Breast (tissue), 4 donors: ENCODE measurements around a stretch of chr12.

- PRO-cap, 3 experiments: no peak in any of the 3 experiments
- RRBS: no CpG with 5 or more reads among the region's 10 CpGs
These were observed 27.1 kb downstream of the CLIP1 start for GRCh38 chr12:122395266-122395938.

- PRO-cap, 3 experiments: no peak in any of the 3 experiments
- RRBS: no CpG with 5 or more reads among the region's 5 CpGs
These were observed 6.0 kb downstream of the RSRC2 start for GRCh38 chr12:122520672-122521226.

DNA sequence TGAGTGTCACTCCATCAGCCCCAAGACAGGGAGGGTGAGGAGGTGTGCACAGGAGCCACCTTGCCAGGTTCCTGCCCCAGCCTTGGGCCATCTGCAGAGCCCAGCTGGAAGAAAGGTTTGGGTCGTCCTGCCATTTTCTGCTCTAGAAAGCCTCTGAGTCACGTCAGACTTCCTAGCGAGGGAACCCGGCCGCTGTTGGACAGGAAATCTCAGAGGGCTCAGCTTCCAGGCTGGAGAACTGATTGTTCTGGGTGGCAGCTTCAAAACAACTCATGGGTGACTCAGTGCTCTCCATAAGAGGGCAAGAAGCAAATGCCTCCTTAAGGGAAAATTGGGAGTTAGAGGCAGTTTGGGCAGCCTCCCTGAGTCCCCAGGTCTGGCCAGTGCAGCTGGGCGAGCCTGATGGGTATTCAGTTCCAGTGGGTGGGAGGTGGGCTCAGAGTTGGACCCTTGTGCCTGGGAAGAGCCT, 16.6 kb downstream of the HIP1R start:
- PRO-cap, 3 experiments: no peak in any of the 3 experiments
- RRBS: no CpG with 5 or more reads among the region's 6 CpGs

DNA sequence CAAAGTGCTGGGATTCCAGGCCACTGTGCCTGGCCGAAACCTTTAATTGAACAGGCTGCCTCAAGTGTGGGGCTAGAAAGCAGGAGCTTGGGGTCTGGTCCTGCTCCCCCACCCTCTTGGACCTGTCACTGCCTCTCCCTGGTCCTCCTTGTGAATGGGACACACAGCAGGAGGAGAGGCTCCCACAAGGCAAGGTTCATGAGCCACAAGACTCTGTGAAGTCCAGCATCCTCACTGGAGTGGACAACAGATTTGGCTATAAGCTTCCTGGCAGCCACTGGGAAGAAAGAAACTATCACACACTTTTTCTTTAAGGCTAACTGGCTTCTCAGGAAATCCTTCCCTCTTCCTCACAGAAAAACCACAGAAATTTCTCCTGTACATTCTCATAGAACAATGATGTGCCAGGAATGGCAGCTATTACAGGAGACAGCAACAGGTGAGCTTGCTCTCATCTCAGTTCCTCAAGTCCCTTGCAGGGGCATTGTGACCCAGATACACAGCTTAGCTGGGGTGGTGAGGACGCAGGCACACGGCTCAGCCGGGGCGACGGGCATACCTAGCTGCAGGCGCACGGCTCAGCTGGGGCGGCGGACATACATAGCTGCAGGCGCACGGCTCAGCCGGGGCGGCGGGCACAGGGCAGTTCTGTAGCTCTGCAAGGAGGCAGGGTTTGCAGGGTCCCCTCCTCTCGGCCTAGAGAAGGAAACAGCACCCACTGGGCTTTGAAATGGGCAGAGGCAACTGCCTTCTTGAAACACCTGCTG, 29.1 kb downstream of the HIP1R start:
- PRO-cap, 3 experiments: no peak in any of the 3 experiments
- RRBS: 91% methylated on average over 9 of the region's 16 CpGs

- PRO-cap, 3 experiments: peak in 3 of 3 experiments; most common plus-strand start chr12:122872180 (in 1); most common minus-strand start chr12:122872165 (in 2)
- RRBS: no CpG with 5 or more reads among the region's 25 CpGs
These were observed 23.8 kb downstream of the VPS37B start for GRCh38 chr12:122871812-122872889.

- PRO-cap, 3 experiments: no peak in any of the 3 experiments
- RRBS: no CpG with 5 or more reads among the region's 8 CpGs
These were observed 701 bp upstream of the ARL6IP4 start for GRCh38 chr12:122979838-122980121.

DNA sequence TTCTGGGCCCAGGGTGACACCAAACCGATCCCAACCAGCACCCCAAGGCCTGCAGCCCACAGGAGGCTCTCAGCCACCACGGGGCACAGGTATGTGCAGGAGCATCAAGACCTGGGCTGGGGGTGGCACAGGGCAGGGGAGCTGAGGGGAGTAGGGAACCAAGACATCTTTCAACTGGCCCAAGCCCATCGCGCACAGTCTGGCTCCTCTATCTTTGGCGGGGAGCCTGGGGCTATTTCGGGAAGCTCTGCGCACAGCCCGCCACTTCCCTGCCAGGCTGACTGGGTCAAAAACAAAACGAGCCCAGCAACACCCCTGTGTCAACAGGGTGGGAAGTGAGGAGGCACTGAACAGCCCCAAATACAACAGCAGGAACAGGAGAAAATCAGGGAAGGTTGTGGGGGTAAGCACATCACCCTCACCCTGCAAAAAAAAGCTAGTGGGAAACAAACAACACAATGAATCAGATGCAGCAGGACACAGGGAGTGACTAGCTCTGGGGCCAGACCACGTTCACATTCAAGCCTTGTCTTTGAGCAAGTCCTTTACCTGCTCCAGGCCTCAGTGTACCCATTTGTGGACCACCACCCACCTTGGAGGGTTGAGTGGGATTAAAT, 84.0 kb downstream of the ARL6IP4 start:
- PRO-cap, 3 experiments: no peak in any of the 3 experiments
- RRBS: no CpG with 5 or more reads among the region's 10 CpGs

DNA sequence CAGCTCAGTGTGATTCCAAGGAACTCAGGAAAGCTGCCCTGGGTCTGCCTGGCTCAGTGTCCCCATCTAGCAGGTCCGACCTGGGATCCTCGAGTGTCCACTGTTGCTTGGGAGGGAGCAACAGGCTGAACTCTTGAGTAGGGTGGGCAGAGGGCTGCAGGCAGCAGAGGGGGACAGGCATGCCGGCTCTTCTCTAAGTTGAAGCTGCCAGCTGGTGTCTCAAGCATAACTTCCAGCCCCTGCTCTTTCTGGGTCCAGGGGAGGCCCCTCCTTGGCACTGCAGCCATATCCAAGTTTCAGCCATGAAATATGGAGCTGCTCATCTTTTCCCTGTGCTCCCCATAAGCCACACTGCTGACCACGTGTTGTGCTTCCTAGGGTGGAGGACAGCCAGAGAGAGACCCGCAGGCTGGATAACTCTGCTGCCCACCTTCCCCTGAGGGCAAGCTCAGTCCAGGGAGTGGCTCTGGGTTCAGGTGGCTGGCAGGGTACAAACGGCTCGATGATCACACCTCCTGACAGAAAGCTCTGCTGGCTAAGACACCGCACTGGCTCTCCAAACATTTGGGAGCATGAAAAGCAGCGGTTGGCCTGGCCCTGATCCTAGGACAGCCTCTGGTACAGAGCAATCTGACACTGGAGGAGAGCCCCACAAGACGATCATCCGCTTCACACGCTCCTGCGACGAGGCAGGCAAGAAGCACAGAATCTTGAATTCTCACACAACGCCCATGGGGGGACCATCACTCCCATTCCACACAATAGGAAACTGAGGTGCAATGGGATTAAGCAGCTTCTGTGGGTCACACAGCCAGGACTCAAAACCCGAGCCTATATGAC, 79.7 kb downstream of the PITPNM2 start:
- PRO-cap, 3 experiments: no peak in any of the 3 experiments
- RRBS: no CpG with 5 or more reads among the region's 16 CpGs

DNA sequence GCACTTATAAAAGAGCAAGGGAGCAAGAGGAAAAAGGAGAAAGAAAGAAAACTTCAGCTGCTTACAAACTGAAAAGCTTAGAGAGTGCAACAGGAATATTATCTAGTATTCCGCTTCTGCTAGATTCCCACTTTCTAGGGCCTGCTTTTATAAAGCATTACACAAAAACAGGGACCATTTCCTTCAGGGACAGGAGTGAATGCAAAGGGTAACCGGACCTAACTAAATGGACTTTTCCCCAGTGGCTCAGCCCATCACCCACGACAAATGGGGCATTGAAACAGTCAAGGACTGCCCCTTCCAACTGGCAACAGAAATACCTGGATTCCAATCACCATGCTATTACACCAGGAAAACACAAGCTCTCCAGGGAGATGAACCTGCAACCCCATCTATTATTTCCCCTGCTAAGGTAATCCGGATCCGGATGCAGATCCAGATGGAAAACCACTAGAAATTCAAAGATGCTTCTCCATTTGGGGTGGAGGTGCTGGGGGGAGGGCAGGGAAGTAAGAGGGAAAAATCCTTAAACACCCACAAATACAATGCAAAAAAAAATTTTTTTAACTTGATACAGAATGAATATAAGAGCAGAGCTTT, 1.0 kb downstream of the MPHOSPH9 start:
- PRO-cap, 3 experiments: no peak in any of the 3 experiments
- RRBS: no CpG with 5 or more reads among the region's 5 CpGs

DNA sequence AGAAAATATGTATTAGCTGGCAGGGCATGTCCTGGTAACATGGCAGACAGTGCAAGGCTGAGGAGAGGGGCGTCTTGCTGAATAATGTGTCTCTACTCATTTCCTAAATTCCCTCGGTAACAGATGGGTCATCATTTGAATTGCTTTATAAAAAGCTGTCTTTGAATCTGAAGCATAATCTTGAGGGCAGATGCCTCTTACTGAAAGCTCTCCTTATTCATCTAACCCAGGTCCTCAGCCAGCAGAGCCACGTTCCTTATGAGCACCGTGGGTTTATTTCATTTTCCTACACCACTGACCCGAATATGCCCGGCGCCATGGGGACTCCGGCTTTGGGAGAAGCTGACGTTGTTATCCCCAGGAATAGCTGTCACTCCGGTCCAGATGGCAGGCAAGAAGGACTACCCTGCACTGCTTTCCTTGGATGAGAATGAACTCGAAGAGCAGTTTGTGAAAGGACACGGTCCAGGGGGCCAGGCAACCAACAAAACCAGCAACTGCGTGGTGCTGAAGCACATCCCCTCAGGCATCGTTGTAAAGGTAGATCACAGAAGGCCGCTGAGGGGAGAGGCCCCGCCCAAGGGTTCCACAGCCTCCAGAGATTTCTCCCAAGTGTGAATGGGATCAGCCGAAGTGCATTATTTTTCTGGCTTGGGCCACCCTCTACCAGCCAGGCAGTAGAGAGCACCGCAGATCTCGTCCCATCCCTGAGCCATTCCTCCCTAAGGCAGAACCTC, 18.1 kb downstream of the CDK2AP1 start:
- PRO-cap, 3 experiments: no peak in any of the 3 experiments
- RRBS: 93% methylated on average over 2 of the region's 19 CpGs

DNA sequence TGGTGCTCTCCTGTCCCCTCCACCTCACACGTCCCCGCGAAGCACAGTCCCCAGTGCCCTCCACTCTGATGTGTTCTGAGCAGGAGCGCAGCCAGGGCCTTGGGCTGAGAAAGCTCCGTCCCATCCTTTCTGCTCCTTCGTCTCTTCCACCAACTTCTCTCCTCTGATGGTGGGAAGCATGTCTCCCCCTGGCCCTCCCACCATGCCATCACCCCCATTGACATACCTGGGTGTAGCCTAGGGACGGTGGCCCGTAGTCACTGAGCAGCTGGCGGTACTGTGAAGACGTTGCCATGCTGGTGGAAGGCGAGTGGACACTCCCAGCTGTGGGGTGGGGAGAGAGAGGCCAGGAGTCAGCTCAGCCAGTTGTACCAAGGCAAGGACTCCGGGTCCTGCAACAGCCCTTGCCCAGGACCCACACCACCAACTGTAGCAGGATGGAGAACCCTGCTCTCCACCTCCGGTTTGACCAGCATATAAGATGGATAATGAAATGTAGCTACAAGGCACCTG, 4.6 kb downstream of the CDK2AP1 start:
- PRO-cap, 3 experiments: no peak in any of the 3 experiments
- RRBS: 81% methylated on average over 2 of the region's 13 CpGs

DNA sequence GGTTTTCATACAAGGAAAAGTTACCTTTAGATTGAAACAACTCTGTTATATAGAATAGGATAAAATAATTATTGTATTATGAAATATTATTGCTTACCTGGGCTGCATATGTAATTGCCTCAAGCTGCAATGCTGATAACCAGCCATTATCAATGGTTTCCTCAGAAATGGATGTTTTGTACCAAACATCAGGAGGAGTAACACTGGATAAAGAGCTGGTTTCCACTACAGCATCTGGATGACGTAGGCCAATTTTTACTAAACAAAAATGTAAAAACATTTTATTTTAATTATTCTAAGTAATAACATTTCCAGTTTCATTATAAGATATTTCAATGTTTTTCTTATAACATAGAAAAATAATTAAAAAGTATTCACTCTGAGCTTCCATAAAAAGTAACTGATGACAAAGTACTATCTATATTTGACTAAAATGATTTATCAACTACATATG, 30.7 kb downstream of the SBNO1 start:
- PRO-cap, 3 experiments: no peak in any of the 3 experiments
- RRBS: no CpG with 5 or more reads among the region's 1 CpG

DNA sequence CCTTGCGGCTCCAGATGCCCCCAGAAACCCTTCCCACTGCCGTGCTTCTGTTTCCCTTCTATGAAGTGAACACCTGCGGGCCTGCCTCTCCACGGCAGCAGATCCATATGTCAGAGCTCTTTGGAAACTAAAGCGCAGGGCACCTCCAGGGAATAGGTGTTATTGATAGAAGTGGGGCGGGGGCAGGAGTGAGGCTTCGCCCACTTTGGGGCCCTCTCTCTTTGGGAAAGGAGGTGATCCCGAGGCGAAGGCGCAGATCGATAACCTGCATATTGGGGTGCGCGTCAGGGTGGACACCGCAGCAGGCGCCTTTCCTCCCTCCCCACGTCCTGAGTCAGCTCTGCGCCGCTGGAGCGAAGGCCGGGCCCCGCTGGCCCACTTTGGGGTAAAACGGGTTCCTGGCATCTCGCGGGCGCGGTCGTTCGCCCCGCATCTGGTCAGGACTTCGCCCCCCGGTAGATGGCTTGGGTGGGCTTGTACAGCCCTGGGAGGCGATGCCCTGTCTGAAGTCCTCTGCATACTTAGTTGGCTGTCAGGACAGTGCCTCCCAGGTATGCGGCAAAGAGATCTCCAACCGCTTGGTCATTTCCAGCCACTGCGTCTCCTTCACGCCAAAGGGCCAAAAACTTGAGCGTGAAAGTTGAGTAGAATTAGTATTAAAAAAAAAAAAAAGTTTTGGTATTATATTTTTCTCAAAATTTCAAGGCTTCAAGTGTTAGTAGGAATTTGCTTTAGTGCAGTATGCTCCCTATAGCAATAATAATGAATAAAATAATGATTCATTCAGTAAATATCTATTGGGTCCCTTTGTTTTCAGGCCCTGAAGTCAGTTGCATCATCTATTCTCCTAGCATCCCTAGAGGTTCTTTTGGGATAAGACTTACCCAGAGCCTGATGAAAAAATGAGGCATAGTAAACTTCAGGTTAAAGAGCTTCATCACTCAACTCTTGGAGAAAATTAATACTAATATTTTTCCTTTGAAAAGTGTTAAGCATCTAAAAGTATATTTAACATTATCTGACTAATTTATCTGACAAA, 767 bp downstream of the KMT5A start:
- PRO-cap, 3 experiments: no peak in any of the 3 experiments
- RRBS: 2% methylated on average over 8 of the region's 37 CpGs

DNA sequence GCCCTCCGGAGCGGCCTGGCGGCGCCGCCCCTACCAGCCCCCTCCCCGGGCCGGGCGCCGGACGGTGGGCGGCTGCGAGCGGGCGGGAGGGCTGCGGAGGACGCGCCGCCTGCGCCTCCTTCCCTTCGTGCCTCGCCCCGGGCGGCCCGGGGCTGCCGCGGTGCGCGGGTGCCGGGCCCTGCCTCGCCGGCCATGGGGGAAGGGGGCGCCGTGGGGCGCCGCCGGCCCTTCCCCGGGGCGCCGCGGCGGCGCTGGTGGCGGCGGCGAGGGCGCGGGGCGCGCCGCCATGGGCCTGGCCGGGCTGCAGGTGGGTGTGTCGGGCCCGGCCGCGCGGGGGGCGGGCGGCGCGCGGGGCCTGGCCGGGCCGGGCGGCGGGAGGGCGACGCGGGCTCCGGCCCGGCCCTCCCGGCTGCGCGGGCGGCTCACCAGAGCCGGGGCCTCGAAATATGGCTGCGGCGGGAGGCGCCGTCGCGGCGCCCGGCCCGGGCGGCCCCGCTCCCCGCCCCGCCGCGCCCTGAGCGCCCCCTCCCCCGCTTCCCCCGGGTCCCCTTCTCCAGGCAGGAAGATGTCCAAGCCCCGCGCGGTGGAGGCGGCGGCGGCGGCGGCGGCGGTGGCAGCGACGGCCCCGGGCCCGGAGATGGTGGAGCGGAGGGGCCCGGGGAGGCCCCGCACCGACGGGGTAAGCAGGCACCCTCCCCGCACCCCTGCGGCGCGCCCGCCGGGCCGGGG, 5.1 kb downstream of the KMT5A start:
- PRO-cap, 3 experiments: peak in 3 of 3 experiments; most common plus-strand start position 71 of the sequence (in 3)
- RRBS: 3% methylated on average over 64 of the region's 120 CpGs

GRCh38 chr12:123389605-123390504, 5.9 kb downstream of the KMT5A start:
- PRO-cap, 3 experiments: peak in 2 of 3 experiments; most common minus-strand start chr12:123389925 (in 2)
- RRBS: 3% methylated on average over 13 of the region's 63 CpGs

GRCh38 chr12:123395948-123396669, 12.2 kb downstream of the KMT5A start:
- PRO-cap, 3 experiments: no peak in any of the 3 experiments
- RRBS: no CpG with 5 or more reads among the region's 16 CpGs

DNA sequence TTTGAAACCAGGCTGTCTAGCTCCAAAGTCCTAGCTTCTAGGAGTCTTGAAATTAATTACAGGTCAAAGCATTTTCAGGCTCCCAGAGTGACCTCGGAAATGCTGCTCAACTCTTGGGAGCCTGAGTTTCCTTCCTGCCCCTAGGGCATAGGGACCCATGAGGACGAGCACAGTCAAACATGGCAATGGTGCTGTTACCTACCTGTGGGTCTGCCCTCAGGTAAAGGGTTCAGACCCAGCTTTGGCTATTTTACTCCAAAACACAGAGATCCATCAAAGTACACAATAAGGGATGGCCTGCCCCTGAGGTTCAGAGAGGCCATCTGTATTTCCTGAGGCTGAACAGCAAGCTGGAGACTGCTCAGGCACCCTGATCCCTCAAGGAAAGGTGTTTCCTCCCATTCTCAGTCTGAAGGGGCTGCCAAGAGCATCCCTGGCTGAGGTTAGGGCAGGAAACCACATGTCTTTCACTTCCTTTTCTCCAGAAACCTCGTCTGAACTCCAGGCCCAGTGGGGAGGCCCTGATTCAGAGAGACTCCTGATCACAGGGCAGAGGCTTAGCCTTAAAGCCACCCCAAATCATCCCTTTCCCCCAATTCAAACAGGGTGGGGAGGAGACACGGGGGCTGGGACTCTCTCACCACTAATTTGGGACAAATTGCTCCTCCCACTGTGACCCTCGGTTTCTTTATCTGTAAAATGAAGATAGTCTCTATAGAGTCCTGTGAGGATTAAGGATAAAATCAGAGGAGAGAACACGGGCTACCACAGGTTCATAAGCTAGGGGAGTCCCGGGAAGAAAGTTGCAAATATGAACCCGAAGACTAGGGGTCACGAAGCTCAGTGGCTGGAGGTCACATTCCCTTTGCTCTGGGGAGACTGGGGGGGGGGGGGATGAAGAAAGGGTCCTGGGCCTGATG, 1.4 kb downstream of the RILPL1 start:
- PRO-cap, 3 experiments: no peak in any of the 3 experiments
- RRBS: no CpG with 5 or more reads among the region's 9 CpGs

DNA sequence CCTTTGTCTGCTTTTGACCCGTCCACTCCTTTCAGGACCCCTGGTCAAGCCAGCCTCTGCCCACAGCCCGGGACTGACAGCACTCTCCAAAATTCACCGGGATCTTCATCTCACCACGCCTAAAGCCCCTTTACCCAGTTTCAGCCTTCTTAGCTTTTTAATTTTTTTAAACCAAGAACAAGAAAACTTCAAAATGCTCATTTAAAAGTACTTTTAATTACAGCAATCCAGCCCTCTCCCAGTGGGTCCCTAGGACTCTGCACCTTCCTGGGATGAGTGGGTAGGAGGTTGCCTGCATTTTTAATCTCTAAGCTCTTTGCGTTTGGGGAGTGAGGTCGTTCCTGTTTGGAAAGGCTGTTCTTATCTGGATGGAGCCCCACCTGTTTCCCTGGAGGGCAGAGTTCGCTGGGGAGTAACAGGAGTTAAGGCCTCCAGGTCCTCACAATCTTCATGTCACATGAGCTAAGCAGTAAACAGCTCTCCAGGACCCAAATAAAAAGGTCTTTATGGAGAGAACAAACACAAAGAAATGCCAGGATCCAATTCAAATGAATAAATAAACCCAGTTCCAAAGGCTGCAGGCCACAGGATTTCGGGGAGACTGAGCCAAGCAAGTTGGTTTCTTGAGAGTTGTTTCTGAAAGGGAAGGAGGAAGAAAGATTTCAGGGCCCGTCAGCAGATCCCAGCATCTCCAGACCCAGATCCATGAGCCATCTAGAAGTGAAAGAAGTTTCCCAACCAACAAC, 56.0 kb upstream of the RFLNA start:
- PRO-cap, 3 experiments: no peak in any of the 3 experiments
- RRBS: no CpG with 5 or more reads among the region's 9 CpGs

GRCh38 chr12:124367355-124367779, 72.5 kb downstream of the RFLNA start:
- PRO-cap, 3 experiments: no peak in any of the 3 experiments
- RRBS: no CpG with 5 or more reads among the region's 7 CpGs

- PRO-cap, 3 experiments: no peak in any of the 3 experiments
- RRBS: no CpG with 5 or more reads among the region's 12 CpGs
These were observed 96.3 kb downstream of the RFLNA start for GRCh38 chr12:124391204-124391647.